ENCODE measurements around the gene CUX1.

- PRO-cap: no peak
Measured at GRCh38 chr7:100883545-100884719, 5.6 kb downstream of the UFSP1 start.

DNA sequence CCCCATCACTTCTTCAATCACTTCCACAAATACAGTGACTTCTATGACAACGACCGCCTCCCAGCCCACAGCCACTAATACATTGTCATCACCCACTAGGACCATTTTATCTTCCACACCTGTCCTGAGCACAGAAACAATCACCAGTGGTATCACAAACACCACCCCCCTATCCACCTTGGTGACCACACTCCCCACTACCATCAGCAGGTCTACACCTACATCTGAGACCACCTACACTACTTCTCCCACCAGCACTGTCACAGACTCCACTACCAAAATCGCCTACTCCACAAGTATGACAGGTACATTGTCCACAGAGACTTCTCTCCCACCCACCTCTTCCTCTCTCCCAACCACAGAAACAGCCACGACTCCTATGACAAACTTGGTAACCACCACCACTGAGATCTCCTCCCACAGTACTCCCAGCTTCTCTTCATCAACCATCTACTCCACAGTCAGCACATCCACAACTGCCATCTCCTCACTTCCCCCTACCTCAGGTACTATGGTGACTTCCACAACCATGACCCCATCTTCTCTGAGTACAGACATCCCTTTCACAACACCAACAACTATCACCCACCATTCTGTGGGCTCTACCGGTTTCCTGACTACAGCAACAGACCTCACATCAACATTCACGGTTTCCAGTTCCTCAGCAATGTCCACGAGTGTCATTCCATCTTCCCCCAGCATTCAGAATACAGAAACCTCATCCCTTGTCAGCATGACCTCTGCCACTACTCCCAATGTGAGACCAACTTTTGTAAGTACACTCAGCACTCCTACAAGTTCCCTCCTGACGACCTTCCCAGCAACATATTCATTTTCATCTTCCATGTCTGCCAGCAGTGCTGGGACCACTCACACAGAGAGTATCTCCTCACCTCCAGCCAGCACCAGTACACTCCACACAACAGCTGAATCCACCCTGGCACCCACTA is 3.5 kb downstream of the MUC3A start:
- PRO-cap: no peak

DNA sequence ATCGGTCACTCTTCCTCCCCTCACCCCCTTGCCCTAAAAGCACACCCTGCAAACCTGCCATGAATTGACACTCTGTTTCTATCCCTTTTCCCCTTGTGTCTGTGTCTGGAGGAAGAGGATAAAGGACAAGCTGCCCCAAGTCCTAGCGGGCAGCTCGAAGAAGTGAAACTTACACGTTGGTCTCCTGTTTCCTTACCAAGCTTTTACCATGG is 899 bp upstream of the SERPINE1 start:
- PRO-cap: no peak

DNA sequence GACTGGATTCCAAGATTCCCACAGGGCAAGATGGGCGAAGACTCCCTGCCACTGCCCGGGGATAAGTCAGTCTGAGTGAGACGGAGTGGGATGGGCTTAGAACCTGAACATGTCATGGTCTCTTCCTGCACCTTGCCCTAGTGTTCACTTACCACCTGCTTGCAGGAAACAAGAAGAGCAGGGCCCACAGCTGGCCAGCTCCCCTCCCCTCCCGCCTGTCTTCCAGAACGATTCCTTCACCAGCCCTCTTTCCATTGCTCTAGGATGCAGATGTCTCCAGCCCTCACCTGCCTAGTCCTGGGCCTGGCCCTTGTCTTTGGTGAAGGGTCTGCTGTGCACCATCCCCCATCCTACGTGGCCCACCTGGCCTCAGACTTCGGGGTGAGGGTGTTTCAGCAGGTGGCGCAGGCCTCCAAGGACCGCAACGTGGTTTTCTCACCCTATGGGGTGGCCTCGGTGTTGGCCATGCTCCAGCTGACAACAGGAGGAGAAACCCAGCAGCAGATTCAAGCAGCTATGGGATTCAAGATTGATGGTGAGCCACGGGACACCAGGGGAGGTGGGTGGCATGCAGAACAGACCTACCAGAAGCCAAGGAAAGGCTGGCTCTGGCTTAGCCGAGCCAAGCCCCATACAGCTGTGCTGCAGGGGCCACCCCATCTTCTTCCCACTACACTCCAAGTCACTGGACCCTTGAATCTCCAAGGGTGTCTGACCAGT is 1.4 kb downstream of the SERPINE1 start:
- PRO-cap: no peak

- PRO-cap: no peak
Measured at GRCh38 chr7:101133989-101134654, 7.2 kb downstream of the SERPINE1 start.

GRCh38 chr7:101137433-101138083 is 10.7 kb downstream of the SERPINE1 start:
- PRO-cap: no peak

DNA sequence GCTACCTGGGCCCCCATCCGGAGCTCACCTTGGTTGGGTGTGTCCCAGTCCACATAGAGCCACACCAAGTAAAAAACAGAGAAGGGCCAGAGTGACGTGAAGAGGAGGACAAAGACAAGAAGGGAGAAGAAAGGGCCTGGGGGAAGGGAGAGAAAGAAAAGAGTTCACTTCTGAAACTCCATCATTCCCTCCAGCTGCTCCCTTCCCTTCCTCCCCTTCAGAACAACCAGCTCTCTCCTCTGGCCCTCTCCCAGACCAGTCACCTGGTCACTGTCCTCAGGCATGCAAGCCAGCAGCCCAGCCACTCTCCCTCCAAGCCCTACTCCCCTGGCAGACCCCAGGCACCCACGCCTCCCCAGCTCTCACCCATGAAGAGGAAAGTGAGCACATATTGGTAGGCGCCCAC is 453 bp downstream of the MOGAT3 start:
- PRO-cap: no peak

DNA sequence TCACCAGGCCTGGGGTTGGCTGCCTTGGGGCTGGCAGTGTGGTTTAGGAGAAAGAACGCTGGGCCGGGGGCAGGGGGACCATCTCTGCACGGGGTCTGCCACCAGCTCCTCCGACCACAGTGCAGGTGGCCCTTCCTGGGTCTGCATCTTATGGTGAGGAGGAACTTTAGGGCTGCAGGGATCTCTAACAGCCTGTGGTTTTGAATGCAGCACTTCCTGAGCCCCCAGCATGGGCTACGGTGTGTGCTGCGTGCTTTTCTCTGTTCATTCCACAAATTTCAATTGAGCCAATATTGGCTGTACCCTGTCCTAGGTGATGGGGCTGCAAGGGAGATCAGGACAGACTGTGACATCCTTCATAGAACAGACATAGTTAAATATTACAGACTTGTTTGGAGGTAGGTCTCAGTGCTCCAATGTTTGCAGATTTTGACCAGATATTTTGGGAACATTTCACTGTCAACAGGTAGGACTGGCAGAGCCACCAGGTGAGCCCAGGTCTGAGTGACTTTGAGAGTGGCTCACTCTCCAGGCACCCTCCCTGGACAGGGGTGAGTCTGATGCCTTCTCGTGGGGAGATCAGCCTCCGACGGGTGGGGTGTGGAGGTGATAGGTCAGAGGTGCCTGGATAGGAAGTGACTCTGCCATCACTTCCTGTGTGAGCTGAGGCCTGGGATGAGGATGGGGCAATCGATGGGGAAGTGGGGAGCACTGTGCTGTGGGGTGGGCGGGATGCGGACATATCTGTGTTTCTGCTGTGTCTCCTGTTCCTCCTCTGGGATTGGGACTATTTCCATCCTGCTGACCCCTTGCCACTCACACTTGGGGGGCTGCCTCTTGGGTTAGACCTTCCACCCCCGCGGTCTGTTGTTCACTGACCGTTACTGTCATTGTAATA is 34.8 kb downstream of the IFT22 start:
- PRO-cap: no peak

- PRO-cap: no peak
Measured at GRCh38 chr7:101537177-101537589, 91.9 kb downstream of the MYL10 start.

DNA sequence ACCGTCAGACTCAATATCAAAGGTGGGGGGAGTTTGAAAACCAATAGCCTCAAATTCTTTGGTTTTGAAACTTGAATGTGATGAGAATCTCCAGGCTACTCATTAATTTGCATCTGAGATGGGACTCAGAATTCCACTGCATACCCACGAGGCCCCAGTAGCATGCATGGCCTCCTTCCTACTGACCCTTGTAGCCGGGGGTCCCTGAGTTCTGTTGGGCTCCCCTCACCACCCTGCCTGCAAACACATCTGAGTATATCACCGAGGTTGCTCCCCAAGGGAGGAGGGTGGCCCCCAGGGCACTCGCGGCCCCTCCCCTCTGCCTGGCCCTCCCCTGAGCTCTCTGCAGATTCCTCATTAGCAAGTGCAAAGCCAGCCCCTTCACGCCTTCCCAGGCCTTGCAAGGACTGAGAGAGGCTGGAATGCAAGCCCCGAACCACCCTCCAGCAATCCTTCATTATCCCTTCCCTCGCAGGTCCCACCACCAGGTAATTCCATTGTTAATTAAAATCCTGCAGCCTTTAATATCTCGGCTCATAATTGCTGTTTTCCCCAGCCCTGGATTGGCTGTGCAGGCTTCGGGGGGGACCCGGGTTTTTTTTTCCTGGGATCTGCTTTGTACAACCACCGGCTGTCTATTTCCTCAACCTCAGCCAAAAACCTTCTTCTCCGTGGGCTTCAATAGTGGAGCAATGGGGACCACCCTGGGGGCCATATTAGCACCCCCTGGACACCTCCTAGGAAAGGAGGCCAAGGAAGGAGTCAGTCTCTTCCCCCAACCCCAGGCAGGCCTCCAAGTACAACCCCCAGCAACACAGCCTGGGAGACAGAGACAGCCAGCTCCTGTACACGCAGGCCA is 35.4 kb upstream of the MYL10 start:
- PRO-cap: bidirectional peak, plus-strand start at position 385 of the sequence, minus-strand start at position 251 of the sequence

DNA sequence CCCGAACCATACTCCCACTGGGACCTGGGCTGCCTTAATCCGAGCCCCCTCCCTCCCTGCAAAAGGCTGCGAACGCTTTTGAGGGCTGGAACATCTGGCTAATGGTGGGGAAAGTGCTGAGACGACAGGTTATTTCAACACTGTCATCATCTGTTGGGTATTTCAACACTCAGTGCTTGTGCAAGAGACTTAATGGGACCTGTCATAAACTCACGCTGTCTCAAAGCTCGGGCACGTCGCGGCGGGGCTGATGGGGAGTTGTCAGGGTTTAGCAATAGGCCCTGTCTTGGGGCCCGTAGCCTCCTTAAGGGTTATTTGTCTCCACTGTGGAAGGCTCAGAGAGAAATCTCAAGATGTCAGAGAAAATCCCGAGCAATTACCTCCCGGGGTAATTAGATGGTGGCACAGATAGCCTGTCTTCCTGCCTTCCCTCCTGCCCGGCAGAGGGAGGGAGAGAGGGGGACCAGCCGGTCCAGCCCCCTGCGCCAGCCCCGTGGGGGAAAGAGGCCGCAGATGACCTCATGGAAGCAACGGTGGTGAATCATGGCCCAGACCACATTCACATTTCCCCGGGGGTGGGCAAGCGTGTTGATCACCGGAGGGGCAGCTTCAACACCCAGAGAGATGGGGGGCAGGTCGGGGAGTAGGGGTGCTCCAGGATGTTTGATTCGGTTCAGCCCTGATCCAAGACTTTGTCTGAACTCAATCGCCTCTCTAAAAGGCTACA is 88.7 kb upstream of the MYL10 start:
- PRO-cap: no peak

DNA sequence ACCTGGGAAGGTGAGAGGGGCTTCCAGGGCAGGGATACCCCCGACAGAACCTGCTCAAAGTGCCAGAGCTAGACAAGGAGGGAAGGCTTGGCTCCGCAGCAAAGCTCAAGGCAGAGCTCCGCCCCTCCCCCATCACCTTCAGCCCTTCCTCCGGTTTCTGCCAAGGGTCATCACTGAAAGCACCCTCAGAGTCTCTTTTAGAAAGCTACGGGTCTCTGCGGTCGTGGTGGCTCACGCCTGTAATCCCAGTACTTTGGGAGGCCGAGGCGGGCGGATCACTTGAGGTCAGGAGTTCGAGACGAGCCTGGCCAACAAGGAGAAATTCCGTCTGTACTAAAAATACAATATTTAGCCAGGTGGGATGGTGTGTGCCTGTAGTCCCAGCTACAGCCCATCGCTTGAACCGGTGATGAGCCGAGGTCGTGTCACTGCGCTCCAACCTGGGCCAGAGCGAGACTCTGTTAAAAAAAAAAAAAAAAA is 73.3 kb upstream of the CUX1 start:
- PRO-cap: bidirectional peak, plus-strand start at position 207 of the sequence, minus-strand start at position 61 of the sequence

- PRO-cap: bidirectional peak, plus-strand start at chr7:101816021, minus-strand start at chr7:101815866; bidirectional peak, plus-strand start at chr7:101816329, minus-strand start at chr7:101816274
Measured at GRCh38 chr7:101815740-101816549, 1.5 kb upstream of the CUX1 start.

GRCh38 chr7:101817428-101818340 is at the start of gene CUX1:
Gene CUX1, plus strand, starts transcription at chr7:101817626.
- PRO-cap: unidirectional peak, minus-strand start at chr7:101817759; unidirectional peak, minus-strand start at chr7:101817832

DNA sequence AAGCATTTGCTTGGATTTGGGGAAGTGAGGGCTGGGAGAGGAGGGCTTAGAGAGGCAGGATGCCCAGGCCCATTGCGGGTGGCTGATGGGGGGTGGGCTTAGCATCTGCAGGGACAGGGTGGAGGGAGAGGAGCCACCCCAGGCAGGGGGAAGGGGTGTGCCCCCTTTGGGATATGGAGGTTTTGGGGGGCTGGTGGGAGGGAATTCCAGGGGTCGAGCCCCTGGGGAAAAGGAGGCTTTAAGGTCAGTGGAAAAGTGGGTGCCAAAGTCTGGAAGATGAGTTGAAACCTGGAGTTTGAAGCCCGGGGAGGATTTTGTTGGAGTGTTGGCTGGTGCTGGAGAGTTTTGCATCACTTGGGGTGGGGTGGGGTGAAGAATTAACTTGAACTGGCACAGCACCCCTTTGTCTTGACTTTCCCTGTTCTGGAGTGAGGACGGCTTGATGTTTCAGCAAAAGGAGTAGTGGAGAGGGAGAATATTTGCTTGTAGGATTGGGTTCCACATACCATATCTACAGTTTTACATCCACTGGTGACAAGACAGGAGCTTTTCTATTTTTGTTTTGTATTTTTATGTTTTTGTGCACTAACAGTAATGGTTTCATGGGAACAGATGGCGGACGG is 11.5 kb downstream of the CUX1 start:
- PRO-cap: no peak

GRCh38 chr7:101856302-101857399 is 39.2 kb downstream of the CUX1 start:
- PRO-cap: no peak

- PRO-cap: no peak
Measured at GRCh38 chr7:101923923-101924498, 106.6 kb downstream of the CUX1 start.

DNA sequence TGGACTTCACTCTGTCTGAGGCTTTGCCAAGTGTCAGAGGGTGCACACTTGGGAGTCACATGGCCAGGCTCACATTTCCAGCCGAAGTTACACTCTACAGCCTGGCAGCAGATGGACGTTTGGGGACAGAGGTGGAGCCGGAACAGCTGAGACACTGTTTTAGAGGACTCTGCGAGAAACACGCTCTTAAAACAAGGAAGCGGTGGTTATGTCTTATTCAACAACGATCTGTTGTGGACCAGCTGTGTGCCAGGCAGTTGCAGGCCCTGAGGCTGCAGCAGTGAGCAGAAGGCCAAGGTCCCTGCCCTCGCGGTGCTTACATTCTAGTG is 118.3 kb downstream of the CUX1 start:
- PRO-cap: no peak

DNA sequence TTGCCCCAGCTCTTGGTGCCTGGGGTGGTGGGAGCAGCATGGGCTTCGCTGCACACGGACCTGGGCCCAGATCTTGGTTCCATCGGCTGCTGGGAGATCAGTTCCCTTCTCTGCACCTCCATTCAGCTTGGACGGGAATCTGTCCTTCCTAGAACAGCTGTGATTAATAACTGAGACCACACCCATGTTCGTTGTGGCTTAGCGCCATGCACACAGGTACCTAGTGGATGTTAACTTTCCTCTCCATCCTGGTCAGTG is 125.3 kb downstream of the CUX1 start:
- PRO-cap: no peak

GRCh38 chr7:101945325-101945743 is 127.9 kb downstream of the CUX1 start:
- PRO-cap: no peak